Thoracic aorta endothelial cell (primary cell): ENCODE data around the genes NUP93 and HERPUD1.

DNA sequence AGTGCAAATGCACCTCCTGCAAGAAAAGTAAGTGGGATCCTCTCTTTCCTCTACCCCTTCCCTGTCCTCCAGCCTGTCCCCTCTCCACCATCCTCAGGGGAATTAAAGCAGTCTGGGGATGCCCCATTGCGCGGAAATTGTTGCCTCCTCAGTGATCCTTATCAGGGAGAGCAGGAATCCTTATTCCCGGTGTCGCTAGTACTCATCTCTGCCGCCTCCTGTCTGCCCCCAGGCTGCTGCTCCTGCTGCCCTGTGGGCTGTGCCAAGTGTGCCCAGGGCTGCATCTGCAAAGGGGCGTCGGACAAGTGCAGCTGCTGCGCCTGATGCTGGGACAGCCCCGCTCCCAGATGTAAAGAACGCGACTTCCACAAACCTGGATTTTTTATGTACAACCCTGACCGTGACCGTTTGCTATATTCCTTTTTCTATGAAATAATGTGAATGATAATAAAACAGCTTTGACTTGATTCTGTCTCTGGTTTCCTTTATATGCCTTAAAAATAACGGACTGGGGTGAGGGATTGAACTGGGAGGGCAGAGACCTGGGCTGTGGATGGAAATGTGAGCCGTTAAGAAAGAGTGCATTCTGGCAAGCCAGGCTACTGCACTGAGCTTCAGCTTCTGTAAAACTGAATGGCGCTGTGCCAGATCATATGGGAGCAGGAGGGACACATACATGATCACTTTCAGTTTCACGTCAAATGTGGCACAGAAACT lies 805 bp downstream of the MT2A start:
- CAGE, long polyA plus RNA, result no peak

GRCh38 chr16:56616998-56617761 lies 8.4 kb upstream of the MT1E start:
- CAGE, long polyA plus RNA, result no peak

DNA sequence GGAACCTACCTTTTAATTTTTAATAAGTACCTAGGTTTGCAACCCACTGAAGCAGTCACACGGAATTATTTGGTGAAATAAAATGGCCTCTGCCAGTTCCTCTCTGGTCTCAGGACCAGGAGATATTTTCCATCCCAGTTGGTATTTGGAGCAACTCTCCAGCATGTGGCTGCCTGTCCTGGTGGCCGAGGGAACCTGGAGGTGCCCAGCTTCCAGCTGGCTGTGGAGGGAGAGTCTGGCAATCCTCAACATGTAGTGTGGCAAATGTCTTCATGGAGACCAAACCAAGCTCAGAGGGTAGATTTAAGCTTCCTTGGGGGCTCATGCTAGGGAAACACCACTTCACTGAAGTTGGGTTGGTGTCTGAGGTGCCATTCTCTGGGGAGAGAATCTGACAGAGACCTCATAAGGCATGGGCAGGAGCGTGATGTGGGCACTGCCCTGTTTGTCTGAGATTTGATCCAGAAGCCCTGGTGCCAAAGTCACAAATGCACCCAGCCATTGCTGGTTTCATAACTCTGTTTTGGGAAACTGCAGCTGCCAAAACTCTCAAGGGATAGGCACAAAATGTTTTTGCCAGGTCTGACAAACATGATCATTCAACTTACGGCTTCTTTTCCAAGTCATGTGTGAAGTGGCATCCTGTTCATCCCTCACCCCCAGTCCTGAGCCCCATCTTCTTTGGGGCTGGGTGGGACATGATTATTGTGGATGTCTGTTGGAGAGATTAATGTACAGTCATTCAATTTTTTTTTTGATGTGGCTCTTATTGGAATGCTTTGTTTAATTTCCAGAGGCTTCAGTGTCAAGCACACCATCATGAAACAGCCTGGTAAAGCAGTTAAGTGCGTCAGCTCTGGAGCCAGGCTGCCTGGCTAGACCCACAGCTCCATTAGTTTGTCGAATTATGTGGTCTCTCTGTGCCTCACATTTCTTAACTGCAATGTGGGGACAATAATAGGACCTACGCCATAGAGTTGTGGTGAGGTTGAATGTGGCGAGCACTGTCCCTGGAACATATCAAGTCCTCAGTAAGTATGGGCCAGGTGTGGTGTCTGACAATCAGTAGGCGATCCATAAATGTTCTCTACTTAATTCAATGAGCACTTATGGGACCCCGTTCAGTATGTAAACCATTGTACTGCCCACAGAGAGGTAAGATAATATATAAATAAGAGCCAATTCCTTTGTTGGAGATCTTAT lies 3.1 kb downstream of the MT1X start:
- CAGE, long polyA plus RNA, result no peak

- CAGE, long polyA plus RNA, result no peak
These were observed at the start of gene NUP93 for GRCh38 chr16:56729452-56730903. Gene NUP93, plus strand, starts transcription at chr16:56730129.

GRCh38 chr16:56932019-56932268 lies at the start of gene HERPUD1:
Gene HERPUD1, plus strand, starts transcription at chr16:56932142.
- CAGE, long polyA plus RNA, result no peak

- CAGE, long polyA plus RNA, result no peak
These were observed 5.9 kb upstream of the NLRC5 start for GRCh38 chr16:56983269-56983955.

GRCh38 chr16:57026073-57026272 lies 36.6 kb downstream of the NLRC5 start:
- CAGE, long polyA plus RNA, result no peak

- CAGE, long polyA plus RNA, result no peak
These were observed 33.2 kb downstream of the CPNE2 start for GRCh38 chr16:57125457-57126074.

- CAGE, long polyA plus RNA, result no peak
These were observed 35.3 kb downstream of the PSME3IP1 start for GRCh38 chr16:57150292-57151209.

DNA sequence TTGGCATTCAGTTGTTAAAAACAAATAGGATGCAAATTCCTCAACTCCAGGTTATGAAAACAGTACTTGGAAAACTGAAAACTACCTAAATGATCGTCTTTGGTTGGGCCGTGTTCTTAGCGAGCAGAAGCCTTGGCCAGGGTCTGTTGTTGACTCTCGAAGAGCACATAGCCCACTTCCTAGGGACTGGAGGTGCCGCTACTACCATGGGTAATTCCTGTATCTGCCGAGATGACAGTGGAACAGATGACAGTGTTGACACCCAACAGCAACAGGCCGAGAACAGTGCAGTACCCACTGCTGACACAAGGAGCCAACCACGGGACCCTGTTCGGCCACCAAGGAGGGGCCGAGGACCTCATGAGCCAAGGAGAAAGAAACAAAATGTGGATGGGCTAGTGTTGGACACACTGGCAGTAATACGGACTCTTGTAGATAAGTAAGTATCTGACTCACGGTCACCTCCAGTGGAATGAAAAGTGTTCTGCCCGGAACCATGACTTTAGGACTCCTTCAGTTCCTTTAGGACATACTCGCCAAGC lies 18.5 kb downstream of the RSPRY1 start:
- CAGE, long polyA plus RNA, result no peak

GRCh38 chr16:57235065-57235824 lies 9.8 kb upstream of the ARL2BP start:
- CAGE, long polyA plus RNA, result no peak

DNA sequence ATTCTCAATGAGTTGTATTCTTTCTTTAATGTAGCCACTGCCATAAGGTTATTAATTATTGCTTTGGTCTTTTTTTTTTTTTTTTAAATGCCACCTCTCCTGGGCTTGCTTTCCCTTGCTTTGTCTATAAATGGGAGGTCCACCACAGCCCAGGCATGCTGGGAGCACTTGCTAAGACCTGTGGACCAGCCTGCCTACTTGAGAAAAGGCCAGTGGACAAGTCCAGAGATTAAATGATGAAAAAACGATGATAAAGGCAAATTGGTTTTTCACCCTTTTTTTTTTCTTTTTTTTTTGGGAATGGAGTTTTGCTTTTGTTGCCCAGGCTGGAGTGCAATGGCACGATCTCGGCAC lies 8.5 kb downstream of the ARL2BP start:
- CAGE, long polyA plus RNA, result no peak

DNA sequence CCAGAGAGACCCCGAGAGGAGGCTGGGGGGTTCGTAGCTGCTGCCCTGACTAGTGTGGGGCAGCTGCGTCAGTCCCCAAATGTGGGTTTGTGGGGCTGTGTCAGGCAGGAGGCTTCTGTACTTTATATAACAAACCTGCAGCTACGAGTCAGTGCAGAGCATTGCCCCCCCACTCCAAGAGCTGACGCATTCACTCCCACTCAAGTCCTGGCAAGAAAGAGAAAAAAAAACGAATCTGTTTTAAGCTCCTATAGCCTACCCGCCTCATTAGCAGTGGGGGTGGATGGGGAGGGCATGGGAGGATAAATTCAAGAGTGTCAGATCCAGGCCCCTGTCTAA lies 1.9 kb downstream of the CX3CL1 start:
- CAGE, long polyA plus RNA, result no peak

DNA sequence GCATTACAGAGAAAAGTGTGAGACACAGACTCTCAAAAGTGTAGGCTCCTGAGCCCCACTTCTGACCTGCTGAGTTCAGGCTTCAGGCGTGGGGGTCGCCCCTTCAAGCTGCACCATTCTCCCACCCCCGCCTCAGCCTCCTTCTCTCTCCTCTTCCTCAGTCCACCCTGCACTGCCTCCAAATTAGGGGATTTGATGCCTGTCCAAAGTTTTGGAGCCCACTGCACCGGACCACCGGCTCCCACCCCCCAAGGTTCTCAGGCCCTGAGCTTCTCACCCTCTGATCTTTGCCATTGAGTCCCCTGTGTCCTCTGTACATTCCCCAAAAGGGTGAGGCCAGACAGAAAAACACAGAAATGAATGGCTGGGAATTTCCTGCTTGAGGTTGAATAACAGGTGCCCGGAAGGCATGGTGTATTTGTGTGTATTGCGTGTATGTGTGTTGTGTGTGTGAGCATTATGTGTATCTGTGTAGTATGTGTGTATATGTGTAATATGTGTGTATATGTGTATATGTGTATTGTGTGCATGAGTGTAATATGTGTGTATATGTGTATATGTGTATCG lies 16.0 kb downstream of the CX3CL1 start:
- CAGE, long polyA plus RNA, result no peak

GRCh38 chr16:57483830-57484465 lies 2.3 kb downstream of the DOK4 start:
- CAGE, long polyA plus RNA, result no peak

- CAGE, long polyA plus RNA, result no peak
These were observed 2.3 kb downstream of the ADGRG1 start for GRCh38 chr16:57630415-57631394.

- CAGE, long polyA plus RNA, result no peak
These were observed 6.8 kb downstream of the ADGRG1 start for GRCh38 chr16:57634955-57635923.

DNA sequence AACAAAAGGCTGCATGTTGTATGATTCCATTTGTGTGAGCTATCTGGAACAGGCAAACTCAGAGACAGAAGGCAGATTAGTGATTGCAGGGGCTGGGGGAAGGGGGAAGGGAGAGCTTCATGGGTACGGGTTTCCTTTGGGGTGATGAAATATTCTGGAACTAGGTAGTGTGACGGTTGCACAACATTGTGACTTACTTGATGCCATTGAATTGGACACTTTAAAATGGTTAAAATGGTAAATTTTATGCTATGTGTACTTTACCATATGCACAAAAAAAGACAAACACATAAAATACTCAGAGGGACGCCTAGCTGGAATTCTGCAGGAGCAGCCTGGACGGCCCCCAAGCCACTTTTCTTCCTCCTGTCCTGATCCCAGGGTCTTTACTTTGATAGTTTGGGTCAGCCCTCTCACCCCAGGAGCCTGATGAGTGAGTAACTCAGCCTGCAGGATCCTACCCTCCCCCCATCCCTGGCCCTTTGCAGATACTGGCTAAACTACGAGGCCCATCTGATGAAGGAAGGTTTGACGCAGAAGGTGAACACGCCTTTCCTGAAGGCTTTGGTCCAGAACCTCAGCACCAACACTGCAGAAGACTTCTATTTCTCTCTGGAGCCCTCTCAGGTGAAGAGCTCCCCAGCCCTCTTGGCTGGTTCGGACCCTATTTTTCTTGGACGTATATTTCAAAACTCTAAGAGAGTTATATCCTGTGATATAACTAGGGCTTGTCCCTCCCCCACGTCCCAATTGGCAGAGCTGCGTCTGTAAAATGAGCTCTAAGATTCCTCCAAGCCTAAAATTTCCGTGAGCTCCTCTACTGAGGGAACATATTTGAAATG lies 7.8 kb downstream of the ADGRG3 start:
- CAGE, long polyA plus RNA, result no peak

GRCh38 chr16:57825112-57825390 lies 22.8 kb upstream of the KIFC3 start:
- CAGE, long polyA plus RNA, result no peak

- CAGE, long polyA plus RNA, result no peak
These were observed 44.1 kb upstream of the KIFC3 start for GRCh38 chr16:57846384-57846871.